ENCODE measurements around the gene TRIM27.

GRCh38 chr6:28488848-28489690, 26.5 kb downstream of the GPX6 start:
- RRBS, 2 experiments: no CpG with 5 or more reads among the region's 24 CpGs

DNA sequence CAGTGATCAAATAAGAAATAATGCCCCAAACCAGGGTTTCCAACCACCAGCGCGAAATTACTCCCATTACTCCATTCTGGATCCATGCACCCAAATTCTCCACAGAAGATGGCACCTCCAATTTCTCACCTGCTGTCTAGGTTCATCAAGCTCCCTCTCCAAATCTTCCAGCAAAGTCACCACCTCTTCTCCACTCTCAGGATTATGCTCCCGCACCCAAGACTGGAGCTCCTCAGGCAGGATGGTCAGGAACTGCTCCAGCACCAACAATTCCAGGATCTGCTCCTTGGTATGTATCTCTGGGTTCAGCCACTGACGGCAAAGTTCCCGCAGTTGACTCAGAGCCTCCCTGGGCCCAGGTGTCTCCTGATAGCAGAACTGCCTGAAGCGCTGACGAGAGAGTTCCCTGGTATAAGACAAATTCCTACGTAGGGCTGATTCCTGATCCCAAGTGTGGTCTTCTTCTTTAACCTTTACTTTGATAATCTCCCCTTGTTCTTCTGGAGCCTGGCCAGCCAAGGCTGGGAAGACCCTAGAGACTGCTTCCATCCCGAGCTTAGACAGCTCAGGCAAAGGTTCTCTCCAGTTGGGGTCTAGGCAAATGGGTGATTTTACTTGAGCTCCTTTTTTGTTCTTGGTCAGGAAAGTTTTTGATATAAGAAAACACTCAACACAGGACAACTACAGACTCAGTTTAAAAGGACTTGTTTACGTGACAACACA, 768 bp downstream of the SCAND3 start:
- RRBS, 2 experiments: no CpG with 5 or more reads among the region's 10 CpGs

DNA sequence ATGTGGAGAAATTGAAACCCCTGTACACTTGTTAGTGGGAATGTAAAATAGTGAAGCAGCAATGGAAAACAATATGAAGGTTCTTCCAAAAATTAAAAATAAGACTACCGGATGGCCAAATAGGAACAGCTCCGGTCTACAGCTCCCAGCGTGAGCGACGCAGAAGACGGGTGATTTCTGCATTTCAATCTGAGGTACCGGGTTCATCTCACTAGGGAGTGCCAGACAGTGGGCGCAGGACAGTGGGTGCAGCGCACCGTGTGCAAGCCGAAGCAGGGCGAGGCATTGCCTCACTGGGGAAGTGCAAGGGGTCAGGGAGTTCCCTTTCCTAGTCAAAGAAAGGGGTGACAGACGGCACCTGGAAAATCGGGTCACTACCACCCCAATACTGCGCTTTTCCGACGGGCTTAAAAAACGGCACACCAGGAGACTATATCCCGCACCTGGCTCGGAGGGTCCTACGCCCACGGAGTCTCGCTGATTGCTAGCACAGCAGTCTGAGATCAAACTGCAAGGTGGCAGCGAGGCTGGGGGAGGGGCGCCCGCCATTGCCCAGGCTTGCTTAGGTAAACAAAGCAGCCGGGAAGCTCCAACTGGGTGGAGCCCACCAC, 34.1 kb upstream of the SCAND3 start:
- RRBS, 2 experiments: no CpG with 5 or more reads among the region's 27 CpGs

DNA sequence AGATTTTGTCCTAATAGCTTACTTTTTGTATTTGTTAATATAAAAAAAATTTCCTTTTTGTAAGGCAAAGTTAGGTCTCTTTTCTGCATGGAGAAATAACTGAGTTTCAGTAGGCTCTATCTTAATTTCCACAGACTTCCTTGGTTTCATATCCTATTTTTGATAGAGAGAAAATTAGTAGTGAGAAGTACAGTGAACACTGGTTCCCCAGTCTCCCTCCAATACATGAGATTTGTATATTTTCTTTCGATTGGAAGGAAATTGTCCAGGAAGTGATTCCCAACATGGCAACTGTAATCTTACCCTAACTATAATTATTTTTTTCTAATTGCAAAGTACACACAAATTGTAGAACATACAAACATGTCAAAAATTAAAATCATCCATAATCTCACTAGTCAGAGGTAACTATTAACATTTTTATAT, 26.4 kb downstream of the TRIM27 start:
- RRBS, 2 experiments: no CpG with 5 or more reads among the region's 1 CpG

- RRBS, 2 experiments: no CpG with 5 or more reads among the region's 5 CpGs
These were observed 8.8 kb downstream of the TRIM27 start for GRCh38 chr6:28914940-28915507.

- RRBS, 2 experiments: 1% methylated on average over 6 of the region's 40 CpGs
These were observed at the start of gene TRIM27 for GRCh38 chr6:28923812-28924200. TRIM27 (minus strand) TSS chr6:28923985.

DNA sequence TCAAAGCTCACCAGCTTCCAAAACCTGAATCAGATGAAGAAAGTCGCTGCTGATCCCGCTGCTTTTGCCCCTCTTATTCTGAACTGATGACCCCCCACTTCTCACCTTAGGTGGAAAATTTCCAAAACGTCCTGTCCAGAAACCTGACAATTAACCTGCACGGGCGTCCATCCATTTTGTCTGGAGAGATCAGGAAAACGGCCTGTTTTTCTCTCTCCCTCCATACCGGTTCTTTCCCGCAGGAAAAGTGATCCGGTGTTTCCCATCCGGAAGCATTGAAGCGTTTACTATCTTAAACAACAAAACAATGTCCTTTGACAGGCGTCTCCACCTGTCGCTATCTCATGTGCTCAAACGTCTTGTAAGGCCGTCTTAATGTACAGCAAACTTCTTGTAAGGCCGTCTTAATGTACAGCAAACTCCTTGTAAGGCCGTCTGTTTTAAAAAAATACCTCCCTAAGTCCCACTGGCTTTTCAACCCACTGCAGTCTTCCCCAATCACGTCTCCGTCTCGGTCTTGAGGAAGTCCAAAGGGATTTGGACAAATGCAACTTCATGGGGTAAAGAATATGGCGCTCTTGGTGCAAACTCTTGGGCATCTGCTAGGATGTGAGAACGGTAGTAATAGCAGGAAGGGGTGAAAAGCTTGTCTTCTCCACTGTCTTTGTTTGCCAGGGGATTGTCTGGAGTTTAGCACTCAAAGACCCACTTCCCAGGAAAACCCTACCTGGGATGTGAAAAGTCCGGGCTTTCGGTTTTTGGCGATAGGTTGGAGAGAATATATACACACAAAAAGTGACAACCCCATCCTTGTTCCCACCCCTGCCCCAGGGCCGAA, 29.9 kb upstream of the TRIM27 start:
- RRBS, 2 experiments: 0% methylated on average over 2 of the region's 26 CpGs; no CpG with 5 or more reads in 1 of the 2 experiments

- RRBS, 2 experiments: no CpG with 5 or more reads among the region's 12 CpGs
These were observed 34.3 kb upstream of the TRIM27 start for GRCh38 chr6:28958064-28958531.

GRCh38 chr6:28960874-28961587, 37.2 kb upstream of the TRIM27 start:
- RRBS, 2 experiments: no CpG with 5 or more reads among the region's 6 CpGs

- RRBS, 2 experiments: no CpG with 5 or more reads among the region's 10 CpGs
These were observed 3.6 kb downstream of the UBD start for GRCh38 chr6:29555690-29556481.

- RRBS, 2 experiments: no CpG with 5 or more reads among the region's 28 CpGs
These were observed 3.2 kb upstream of the GABBR1 start for GRCh38 chr6:29636149-29636653.

DNA sequence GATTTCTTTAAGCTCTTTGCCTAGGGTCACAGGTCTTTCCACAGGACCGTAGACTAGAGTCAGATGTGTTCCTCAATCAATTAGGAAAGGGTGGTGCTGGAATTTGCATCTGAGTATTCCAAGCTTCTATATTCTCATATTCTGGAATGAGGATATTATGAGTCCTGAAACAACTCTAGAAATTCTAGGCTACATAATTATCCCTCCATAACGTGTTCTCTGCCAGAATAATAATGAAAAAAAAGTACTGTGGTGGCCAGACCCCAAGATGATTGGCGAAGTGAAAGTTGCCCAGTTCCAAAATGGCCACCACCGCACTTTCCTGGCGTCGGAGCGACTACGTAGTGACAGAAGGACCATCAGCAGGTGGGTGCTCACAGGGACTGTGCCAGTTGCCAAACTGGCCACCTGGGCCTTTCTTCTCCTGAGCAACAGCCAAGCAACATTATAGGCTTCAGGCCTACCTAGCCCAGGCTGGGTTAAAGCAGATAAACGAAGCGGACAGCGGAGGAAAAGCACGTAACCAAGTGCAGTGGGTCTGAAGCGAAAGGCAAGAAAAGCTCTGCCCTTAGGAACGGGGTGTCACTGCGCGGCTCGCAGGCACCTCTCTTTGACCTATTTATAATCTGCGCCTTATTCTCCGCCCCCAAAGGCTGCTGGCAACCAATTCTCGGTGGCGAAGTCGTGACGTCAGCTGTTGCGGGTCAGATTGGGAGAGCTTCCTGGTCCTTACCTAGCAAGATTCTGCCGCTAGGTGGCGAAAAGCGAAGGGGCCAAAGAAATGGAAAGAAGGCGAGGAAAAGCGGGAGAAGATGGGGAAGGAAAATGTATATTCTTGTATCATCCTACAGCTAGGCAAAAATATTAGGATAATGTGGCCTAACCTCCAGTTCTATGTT, 7.1 kb upstream of the MOG start:
- RRBS, 2 experiments: no CpG with 5 or more reads among the region's 29 CpGs

- RRBS, 2 experiments: 94 to 98% methylated on average over 1 of the region's 30 CpGs
These were observed 585 bp downstream of the ZFP57 start for GRCh38 chr6:29680268-29680865.

DNA sequence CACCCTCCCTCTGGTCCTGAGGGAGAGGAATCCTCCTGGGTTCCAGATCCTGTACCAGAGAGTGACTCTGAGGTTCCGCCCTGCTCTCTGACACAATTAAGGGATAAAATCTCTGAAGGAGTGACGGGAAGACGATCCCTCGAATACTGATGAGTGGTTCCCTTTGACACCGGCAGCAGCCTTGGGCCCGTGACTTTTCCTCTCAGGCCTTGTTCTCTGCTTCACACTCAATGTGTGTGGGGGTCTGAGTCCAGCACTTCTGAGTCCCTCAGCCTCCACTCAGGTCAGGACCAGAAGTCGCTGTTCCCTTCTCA, 1.3 kb downstream of the HLA-A start:
- RRBS, 2 experiments: no CpG with 5 or more reads among the region's 7 CpGs

DNA sequence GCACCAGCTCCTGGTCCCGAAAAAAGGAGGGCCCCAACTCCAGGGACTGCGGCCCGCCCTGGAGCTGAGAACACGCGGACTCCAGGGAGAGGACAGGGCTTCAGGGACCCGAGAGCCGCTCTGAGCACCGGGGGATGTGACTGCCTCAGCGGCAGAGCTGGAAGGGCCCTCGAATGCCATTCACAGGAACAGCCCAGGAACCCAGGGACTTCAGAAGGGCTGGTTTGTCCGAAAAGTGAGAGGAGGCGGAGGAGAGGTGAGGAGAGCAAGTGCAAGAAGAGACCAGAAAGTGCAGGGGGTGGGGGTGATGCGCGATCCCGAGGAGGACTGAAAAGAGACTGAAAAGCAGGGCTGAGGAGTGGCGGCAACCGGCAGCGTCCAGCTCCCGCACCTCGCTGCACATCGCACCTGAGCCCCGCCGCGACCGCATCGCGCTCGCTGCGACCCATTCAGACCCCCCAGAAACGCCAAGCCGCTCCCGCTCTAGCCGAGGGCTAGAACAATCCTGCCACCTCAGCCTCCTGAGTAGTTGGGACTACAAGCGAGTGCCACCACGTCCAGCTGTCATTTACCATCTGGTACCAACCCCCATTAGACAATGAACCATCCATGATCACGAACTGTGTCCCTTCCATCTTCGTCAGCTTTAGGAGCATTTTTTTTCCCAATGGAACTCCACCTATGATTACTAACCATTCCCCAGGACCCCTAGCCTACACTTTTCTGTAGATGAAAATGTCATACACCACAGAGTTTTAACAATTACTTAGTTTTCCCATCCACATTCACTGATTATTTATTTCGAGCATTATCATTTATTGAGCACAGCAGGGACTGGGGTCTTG, 33.2 kb downstream of the HLA-A start:
- RRBS, 2 experiments: no CpG with 5 or more reads among the region's 38 CpGs

GRCh38 chr6:29976107-29976524, 33.8 kb downstream of the HLA-A start:
- RRBS, 2 experiments: no CpG with 5 or more reads among the region's 8 CpGs

GRCh38 chr6:29980570-29981032, 38.3 kb downstream of the HLA-A start:
- RRBS, 2 experiments: no CpG with 5 or more reads among the region's 16 CpGs

DNA sequence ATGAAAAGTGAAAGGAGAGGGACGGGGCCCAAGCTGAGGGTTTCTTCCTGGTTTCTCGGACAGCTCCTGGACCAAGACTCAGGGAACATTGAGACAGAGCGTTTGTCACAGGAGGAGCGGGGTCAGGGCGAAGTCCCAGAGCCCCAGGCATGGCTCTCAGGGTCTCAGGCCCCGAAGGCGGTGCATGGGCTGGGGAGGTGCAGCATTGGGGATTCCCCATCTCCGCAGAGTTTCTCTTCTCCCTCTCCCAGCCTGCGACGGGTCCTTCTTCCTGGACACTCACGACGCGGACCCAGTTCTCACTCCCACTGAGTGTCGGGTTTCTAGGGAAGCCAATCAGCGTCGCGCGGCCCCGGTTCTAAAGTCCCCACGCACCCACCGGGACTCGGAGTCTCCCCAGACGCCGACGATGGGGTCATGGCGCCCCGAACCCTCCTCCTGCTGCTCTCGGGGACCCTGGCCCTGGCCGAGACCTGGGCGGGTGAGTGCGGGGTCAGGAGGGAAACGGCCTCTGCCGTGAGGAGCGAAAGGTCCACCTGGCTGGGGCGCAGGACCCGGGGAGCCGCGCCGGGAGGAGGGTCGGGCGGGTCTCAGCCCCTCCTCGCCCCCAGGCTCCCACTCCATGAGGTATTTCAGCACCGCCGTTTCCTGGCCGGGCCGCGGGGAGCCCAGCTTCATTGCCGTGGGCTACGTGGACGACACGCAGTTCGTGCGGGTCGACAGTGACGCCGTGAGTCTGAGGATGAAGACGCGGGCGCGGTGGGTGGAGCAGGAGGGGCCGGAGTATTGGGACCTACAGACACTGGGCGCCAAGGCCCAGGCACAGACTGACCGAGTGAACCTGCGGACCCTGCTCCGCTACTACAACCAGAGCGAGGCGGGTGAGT, 54.6 kb upstream of the POLR1H start:
- RRBS, 2 experiments: 2% methylated on average over 3 of the region's 67 CpGs

GRCh38 chr6:30314106-30314858, 12.4 kb upstream of the TRIM39 start:
- RRBS, 2 experiments: no CpG with 5 or more reads among the region's 7 CpGs

- RRBS, 2 experiments: no CpG with 5 or more reads among the region's 2 CpGs
These were observed 7.4 kb upstream of the TRIM39 start for GRCh38 chr6:30319065-30320051.